Colon Carcinoma Metastatic in the Brain (tissue), 2 donors: Measurements from ENCODE around the genes MIER3 and RAB3C.

GRCh38 chr5:56835340-56835901, 20.1 kb downstream of the MAP3K1 start:
- PRO-cap, 2 experiments: no peak in any of the 2 experiments

GRCh38 chr5:56909688-56910149, 323 bp downstream of the SETD9 start:
- PRO-cap, 2 experiments: peak in 2 of 2 experiments; most common plus-strand start chr5:56910068 (in 2); most common minus-strand start chr5:56909852 (in 2)

DNA sequence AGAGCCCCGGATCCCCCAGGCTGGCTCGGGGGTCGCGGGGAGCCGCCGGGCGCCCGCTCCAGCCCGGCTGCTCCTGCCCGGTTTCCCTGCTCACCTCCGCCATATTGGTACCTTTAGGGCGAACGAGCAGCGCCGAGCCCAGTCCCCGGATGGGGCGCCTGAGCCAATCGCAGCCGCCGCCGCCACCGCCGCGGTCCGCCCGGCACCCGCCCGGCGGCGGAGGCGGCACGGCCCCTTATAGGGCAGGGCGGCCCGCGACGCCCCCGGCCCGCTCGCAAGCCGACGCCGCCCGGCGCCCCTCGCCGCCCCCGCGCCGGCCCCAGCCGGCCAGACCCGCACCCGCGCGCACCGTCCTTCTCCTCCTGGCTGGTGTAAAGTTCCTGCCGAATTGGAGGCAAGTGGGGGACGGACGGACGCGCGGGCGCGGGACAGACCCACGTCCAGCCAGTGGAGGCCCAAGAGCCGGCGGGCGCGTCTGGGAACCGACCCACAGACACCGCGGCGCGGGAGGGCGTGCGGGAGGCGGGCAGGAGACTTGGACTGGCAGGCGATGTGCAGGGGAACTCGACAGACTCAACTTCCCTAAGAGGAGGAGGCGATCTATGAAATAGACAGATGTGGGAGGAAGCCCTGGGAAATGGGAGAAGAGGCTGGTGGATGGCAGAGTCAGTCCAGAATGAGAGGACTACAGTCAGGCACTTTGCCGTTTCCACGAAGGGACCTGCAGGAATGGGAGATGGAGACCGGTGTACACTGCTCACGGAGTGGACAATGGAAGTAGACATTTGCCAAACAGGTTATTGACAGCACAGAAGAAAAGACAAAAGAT, at the start of gene MIER3:
Gene MIER3 (minus strand): TSS at position 124 of the 829 bp plus-strand sequence.
- PRO-cap, 2 experiments: peak in 2 of 2 experiments; most common plus-strand start position 238 of the sequence (in 1); most common minus-strand start position 88 of the sequence (in 2)

- PRO-cap, 2 experiments: no peak in any of the 2 experiments
These were observed 19.2 kb upstream of the ACTBL2 start for GRCh38 chr5:57501667-57502288.

GRCh38 chr5:57566794-57567388, 84.3 kb upstream of the ACTBL2 start:
- PRO-cap, 2 experiments: no peak in any of the 2 experiments

DNA sequence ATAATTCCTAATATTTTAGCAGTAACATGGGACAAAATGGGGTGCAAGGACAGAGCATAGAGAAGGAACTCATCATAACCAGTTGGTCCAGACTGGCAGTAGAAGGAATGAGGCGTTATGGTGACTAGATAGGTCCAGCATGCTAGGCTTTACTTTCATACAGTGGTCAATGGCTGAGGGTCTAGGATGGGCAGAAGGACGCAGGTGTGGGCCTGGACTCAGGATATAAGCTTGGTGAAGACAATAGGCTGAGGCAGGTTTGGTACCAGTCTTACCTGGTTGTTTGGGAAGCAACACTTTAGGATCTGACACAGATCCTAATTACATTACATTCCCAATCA, 153.5 kb upstream of the ACTBL2 start:
- PRO-cap, 2 experiments: no peak in any of the 2 experiments

- PRO-cap, 2 experiments: no peak in any of the 2 experiments
These were observed 379.9 kb upstream of the ACTBL2 start for GRCh38 chr5:57862376-57863080.

- PRO-cap, 2 experiments: no peak in any of the 2 experiments
These were observed 346.7 kb downstream of the PLK2 start for GRCh38 chr5:58112984-58113704.

DNA sequence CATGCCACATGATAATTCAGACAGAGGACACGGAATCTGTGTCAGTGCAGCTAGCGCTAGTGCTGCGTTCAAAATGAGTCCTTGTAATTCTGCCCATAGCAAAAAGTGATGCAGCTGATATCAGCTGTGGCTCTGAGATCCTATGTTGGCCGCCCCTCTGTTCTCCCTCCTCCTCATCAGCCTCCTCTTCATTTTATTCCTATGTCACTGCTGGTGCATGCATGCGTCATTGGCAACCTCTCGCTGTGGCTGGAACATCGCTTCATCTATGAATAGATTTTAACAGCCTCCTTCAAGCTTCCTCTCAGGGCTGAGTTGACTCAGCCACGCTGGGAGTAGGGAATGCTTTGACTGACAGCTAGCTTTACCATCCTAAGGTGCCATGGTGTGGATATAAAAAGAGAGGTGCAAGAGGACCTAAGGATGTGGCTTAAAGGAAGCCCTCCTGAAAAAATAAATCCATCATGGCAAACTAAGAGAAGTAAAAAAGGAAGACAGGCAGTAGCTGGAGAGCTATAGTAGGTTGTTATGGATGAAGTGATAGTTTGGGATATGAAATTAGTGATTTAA, 303.5 kb downstream of the PLK2 start:
- PRO-cap, 2 experiments: no peak in any of the 2 experiments

DNA sequence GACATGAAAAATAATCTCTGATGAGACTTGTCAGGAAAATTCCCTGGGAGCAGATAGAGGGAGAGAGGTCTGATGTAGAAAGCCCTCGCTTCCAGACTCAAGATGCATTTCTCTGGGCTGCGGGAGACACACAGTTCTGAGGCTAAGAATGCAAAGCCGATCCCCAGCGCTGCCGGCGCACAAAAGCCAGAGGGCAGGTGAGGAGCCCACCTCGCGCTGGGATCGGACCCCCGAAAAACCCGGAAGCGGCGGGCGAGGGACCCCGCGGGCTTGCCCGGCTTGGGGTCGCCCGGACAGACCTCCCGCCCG, 581 bp downstream of the PLK2 start:
- PRO-cap, 2 experiments: no peak in any of the 2 experiments

DNA sequence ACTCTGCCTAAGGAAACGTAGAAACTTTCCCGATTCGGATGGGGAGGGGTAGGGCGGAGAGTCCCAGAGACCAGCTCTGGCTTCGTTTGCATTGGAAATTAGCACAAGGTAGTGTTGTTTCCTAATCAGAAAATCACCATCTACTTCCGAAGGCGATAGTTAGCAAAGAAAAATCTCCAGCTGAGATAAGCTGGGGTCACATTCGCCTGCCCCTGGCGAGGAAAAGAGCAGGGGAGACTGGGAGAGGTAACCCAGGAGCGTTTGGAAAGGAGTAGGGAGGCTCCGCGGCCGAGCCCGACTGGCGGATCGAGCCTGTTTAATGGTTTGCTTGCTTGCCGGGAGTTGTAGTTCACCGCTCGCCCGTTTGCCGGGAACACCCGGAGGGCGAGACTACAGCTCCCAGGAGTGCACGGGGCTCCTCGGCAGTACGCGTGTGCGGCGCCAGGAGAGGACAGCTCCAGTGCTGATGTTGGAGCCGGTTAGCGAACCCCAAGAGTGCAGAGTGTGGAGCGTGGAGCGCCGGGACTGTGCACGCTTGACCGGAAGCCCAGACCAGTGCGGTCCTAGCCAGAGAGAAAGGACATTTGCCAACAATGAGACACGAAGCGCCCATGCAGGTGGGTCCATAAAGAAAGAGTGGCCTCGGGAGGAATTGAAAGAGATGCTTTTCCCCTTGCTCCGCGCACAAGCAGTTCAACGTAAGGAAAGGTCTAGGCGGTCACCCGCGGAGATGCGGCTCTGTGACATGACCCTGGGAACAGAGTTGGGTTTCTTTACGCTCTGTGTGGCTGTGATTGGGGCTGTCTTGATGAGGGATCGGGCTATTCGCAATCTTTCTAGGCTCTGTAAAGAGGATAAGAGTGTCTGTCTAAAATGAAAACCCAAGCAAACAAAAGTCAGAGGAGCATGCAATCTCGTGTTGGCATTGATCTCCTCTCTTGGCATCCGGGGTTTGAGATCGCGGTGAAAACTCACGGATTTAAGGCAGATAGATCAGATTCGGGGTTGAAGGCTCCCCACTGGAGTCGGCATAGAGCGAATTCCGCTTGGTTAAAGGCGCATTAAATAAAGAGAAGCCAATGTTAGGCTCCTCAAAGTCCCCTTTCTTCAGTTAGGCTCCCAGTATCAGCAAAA, at the start of gene RAB3C:
Gene RAB3C (plus strand): TSS at position 460 of the 1,134 bp plus-strand sequence.
- PRO-cap, 2 experiments: no peak in any of the 2 experiments

- PRO-cap, 2 experiments: no peak in any of the 2 experiments
These were observed 439.4 kb downstream of the RAB3C start for GRCh38 chr5:59022081-59022969.

DNA sequence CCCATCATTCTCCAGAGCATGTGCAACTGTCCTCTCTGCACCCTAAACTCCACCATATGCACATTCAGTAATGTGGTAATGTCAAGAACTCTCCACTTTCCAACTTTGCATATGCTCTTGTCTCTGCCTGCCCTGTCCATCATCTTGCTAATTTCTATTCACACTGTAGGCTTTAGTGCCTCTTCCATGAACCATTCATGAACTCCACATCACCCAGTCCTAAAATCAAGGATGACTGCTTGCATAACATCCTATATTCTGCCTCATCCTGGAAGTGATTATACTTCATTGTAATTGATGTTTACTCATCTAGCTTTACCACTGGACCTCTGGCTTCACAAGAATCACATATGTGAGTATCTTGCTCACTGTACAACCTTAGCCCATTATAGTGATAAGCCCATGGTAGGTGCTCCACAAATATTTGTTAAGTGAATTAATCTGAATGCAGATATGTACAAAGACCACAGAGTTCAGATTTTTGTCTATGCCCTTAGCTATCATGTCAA, 354.7 kb downstream of the PDE4D start:
- PRO-cap, 2 experiments: no peak in any of the 2 experiments

- PRO-cap, 2 experiments: no peak in any of the 2 experiments
These were observed 310.4 kb downstream of the PDE4D start for GRCh38 chr5:59583029-59583612.

- PRO-cap, 2 experiments: no peak in any of the 2 experiments
These were observed 308.7 kb downstream of the PDE4D start for GRCh38 chr5:59584776-59585346.

GRCh38 chr5:59746286-59746913, 147.1 kb downstream of the PDE4D start:
- PRO-cap, 2 experiments: no peak in any of the 2 experiments

DNA sequence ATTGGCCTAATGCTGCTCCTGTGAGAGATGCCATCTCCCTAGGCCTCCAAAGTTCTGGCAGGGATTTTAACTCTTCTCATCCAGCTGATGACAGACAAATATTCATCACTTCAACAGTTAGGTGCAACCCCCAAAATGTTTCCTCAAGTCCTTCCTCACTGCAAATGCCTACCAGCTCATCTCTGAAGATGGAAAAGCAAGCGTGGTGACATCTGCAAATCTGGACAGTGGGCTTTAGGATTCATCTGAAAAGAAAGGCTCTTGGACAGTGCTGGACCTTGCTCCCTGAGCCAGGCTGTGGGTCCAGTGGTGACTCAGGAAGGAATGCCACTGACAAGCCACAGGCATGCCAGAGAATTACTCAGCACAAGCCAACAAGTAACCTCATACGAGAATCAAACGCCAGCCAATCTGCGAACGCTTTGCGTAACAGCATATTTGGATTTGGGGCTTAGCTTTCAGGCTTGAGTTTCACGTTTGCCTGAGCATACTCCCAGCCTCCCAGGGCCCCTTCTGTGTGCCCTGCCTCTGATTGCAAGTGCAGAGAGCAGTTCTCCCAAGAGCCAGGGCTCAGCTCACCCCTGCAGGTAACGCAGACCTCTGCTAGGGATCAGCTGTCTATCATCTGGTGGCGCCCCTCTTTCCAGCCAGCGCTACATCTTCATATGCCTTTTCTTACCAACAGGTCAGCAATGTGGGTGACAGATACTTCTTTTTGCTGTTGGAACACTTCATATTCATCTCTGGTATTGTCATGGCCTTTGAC, 30.3 kb upstream of the ZSWIM6 start:
- PRO-cap, 2 experiments: no peak in any of the 2 experiments

GRCh38 chr5:61330980-61331890, 823 bp upstream of the ZSWIM6 start:
- PRO-cap, 2 experiments: peak in 2 of 2 experiments; most common plus-strand start chr5:61331099 (in 1); most common minus-strand start chr5:61331030 (in 2)

- PRO-cap, 2 experiments: no peak in any of the 2 experiments
These were observed 6.9 kb downstream of the ZSWIM6 start for GRCh38 chr5:61338779-61339548.

DNA sequence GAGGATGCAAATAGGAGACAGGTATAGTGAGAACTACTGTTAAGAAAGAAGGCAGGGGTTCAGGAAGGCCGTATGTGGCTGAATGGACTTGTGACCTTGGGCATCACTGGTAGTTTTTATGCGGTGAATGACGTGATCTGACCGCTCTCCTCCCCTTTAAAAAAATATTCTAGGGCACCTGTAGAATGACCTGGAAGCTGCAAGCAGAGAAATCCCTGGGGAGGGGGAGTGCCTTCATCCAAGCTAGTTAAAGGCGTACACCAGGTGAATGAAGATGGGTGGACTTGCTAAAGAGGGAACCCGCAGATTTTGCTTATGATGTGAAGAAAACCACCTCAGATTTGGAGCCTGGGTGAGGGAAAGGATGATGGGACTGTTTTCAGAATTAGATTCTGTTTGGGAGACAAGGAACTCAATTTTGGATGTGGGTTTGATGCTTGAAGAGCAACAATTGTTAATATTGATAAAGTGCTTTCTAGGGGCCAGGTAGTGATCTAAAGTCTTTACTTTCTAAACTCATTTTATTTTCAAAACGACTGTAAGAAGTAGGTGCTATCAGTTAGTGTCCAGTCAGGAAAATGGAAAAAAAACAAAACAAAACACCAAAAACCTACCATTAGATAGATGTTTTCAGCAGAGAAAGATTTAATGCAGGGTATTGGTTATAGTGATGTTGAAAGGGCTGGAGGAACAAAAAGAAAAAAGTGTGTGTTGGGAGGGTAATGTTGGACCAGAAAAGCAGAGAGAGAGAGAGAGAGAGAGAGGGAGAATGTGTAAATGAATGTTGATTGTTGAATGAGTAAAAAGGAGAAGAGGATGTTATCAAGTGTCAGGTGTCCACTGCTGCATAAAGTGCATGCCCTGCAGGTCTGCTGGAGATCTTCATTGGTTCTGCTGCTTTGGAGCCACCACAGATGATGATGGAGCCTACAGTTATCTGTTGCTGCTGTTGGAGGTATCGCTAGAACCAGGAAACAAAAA, 27.5 kb downstream of the ZSWIM6 start:
- PRO-cap, 2 experiments: no peak in any of the 2 experiments